ENCODE results near the genes ENPP6, CENPU and CFAP97.

DNA sequence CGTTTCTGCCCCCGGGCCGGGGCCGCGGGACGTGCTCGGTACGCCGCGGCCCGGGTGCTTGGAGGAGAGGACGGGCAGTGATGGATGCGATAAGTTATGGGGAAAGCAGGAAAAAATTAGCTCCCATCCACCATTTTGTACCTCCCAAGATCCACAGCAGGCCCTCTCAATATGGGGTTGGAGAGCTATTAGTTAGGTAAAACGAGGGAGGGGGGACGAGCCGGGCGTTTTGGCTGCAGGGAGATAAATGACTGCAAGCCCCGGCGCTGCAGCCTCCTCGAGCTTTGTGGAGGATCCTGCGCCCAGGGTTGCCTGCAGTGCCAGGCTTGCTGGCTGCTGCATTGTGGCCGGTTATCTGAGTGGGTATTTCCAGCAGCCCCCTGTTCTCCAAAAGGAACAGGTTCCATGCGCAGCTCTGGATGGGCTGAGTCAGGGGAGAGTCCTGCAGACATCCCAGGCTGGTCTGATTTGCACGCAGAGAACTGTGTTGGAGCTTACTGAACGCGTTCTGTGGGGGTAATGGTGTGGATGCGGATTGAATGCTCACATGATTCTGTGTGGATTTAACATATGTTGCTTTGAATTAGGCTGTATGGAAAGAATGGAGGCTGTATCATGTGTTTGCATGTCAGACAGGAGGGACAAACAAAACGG lies 2.0 kb downstream of the STOX2 start:
- RRBS, 2 experiments = 44 to 62% methylated on average over 6 of the region's 28 CpGs

DNA sequence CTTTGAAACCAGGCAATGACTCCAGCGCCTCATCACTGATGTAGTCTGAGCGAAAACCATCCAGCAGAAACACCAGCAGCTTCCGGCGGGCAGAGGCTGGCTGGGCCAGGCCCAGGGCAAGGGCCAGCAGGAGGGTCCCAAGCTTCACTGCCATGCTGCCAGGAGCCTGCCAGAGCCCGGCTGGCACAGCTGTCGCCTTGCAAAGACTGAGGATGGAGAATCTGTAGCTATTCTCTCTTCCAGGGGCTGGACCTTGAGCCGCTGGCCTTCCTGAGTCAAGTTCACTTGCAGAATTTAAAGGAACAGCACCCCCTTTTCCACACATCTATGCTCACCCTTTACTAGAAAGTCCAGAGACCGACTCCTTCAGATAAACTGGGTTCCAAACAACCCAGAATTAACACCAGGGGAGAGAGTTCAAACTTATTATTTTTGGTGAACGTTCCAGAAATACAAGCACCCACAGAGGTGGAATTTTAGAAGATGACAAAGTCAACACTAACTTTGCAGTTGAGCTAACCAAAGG lies at the start of gene ENPP6:
ENPP6 (minus strand) TSS at position 208 of the 526 bp plus-strand sequence.
- RRBS, 2 experiments = 67 to 80% methylated on average over 3 of the region's 9 CpGs

DNA sequence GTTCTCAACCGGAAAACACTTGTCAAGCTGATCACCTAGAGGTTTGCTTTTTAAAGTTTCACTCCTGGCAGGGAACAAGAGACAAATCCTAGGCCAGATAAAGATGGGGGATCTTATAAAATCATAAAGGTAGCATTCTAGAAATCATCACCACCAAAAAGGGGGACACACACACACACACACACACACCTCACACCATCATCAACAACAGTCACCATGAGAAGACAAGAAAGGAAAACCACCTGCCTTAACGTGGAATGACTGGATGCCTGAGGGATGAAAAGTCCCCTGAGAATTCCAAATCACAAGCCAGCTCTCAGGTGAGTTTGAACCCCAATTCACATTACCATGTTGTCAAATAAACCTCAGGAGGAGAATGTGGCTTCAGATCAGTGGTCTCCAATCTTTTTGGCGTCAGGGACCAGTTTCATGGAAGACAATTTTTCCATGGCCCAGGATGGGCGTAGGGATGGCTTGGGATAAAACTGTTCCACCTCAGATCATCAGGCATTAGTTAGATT lies 28.4 kb upstream of the ENPP6 start:
- RRBS, 2 experiments = no CpG with 5 or more reads among the region's 4 CpGs

DNA sequence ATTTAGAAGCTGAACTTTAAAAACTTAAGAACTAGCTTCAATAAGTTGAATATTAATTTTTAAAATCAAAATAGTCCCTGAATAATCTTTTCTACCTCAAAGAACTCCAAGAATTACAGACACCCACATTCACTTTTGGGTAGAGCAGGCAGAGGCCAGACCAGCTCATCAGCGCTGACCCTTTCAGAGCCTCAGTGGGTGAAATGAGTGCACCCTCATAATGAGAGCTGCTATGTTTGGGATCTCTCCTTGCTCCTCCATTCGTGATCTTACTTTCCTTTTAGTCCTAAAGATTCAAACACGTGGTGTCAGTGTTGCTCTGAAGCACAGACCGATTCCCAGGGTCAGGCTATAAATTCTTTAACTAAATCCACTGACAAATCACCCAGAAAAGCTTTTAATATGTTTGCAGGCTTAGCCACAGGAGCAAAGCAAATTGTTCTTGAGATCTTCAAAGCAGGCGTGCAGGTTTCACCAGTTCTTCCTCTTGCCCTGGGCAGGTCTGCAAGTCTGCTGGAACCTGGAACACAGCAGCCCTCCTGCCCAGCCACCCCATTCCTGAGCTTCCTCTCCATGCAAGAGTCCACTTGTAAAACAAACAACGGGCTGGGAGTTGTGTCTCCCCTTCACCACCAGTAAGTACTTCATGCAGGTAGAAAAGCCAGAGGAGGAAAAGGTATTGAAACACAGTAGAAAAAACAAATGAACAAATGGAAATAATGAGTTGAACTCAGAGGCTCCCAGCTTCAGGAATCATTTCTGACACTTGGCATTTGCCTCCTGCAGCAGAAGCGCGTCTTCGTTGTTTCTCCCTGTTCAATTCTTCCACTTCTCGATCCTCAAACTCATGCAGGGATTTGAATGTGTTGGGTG lies 70.1 kb upstream of the ENPP6 start:
- RRBS, 2 experiments = no CpG with 5 or more reads among the region's 10 CpGs

DNA sequence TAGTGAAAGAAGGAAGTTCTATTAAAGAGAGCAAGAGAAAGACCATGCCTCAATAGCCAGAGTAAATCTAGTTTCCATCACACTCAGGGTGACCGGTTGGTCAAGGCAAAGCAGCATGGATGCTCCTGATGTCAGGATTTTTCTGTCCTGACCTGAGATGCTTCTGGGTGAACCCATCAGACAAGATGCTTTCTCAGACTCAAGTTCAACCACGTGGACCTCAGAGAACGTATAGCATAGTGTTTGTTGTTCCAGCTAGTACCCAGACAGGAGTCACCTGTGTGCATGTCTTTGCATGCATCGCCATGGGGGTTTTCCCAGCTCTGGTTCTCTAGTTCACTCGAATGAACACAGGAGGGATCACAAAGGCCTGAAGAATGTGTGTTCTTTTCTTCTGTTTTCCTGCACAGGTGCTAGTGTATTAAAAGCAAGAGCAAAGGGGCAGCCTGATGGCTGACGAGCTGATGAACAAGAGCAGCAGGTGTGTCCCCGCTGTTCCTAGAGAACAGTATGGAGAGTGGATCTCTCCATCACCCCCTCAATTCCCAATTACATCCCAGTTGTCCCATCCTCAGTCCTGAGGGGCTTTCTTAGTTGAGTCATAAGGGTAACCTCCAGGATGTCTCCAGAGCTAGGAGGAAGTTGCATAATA lies 110.5 kb upstream of the ENPP6 start:
- RRBS, 2 experiments = no CpG with 5 or more reads among the region's 7 CpGs

- RRBS, 2 experiments = no CpG with 5 or more reads among the region's 28 CpGs
These were observed 81.3 kb downstream of the IRF2 start for GRCh38 chr4:184392608-184393922.

DNA sequence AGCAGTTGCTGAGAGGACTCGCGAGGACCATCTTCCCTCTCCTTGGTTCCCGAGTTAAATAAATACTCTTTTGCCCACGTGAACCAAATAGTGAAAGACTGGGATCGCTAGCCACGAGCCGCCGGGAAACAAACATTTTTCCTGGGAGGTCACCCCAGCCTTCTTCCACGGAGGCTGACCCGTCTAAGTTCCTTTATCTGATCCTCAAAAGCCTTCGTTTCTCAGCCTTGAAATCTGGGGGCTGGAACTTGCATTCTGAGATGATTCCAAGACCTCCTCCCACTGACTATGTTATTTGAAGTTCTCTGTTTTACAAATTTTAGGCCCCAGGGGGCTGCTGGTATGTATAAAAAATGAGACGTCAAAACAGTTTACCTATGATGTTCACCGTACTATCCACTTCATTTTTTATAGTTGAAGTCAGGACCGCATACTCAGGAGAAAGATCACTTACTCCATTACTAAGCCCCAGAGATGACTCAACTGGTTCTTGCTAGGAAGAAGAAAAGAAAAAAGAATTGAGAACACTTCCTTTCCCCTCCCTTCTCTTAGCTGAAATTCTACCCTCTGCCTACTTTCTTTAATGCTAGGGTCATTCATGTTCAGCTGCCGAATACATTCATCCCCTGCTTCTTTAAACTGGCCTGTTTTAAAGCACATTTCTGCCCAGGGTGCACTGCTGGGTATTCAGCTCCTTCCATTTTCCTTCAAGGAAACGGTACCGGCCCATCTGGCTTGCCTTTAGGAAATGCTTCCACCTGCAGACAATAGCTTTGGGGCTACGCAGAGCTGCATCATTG lies 66.4 kb downstream of the IRF2 start:
- RRBS, 2 experiments = no CpG with 5 or more reads among the region's 18 CpGs

- RRBS, 2 experiments = no CpG with 5 or more reads among the region's 9 CpGs
These were observed 55.9 kb downstream of the IRF2 start for GRCh38 chr4:184418338-184418875.

- RRBS, 2 experiments = under 1 to 1% methylated on average over 21 to 22 of the region's 71 CpGs
These were observed at the start of gene CENPU for GRCh38 chr4:184733618-184734663. TSS of gene CENPU (minus strand) at chr4:184734096.

DNA sequence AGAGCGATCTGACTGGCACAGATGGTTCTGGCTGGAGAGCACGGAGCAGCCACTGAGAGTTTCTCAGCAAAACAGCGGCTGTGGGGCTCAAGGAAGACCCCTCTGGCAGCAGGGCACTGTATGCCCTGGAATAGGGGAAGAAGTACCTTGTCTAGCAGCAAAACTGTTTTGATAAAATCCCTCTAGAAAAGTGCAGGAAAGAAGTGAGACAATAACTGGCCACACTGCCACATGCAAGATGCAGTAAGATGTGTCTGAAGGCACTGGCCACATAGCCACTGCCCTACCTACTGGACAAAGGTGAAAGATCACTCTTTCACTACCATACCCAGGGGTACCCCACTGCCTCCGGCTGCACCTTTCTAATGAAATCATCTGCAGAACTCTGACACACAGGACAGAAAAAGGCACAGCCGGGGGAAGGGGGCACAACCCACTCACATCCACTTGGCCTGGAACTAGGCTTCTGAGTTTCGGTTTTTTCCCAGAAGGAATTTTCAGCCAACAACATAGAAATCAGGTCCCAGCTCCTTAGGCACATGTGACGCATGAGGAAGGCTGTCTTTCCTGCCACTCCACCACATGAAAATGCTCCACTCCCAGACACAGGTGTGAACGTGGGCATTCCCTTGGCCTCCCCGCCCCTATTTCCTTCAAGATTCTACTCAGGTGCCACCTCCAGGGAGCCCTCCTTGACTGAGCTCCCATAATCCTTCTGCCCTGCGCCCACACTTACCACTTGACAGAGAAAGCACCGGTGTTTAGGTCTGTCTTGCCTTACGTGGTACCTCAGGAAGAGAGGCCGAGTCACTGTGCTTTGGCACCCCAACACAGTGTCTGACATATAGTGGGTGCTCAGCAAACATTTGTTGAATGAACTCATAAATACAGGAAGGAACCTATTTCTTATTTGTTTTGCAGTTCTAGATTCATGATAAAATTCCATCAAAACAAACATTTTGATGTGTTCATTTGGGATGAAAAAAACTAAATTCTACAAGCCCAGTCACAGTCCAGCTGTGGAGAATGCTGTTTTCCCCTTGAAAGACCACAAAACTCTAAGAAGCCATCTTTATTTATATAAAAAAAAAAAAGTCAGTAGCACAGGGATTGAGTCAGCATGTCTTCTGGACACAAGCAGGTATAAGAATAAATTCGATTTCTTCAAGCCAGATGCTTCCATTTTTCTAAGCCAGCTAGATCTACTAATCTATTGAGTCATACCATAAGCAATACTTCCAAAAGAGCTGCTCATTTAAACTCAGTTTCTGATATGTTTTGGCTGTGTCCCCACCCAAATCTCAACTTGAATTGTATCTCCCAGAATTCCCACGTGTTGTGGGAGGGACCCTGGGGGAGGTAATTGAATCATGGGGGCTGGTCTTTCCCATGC lies 44.5 kb upstream of the CENPU start:
- RRBS, 2 experiments = no CpG with 5 or more reads among the region's 15 CpGs

DNA sequence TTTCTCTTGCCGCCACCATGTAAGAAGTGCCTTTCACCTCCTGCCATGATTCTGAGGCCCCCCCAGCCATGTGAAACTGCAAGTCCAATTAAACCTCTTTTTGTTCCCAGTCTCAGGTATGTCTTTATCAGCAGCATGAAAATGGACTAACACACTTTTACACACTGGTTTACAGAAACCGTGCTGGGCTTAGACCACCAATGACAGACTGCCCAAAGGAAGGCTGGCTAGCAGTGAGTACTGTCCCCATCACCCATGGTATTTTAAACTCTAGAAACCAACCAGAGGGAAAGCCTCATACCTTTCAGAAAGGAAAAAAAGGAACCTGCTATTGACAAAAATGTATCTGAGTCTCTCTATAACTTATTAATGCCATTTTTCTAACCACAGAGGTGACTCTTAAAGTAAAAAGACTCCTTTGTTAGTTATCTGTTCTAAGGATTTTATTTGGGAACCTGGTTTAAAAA lies 45.5 kb upstream of the CENPU start:
- RRBS, 2 experiments = no CpG with 5 or more reads among the region's 2 CpGs

- RRBS, 2 experiments = no CpG with 5 or more reads among the region's 21 CpGs
These were observed 32.4 kb downstream of the ACSL1 start for GRCh38 chr4:184792899-184794147.

DNA sequence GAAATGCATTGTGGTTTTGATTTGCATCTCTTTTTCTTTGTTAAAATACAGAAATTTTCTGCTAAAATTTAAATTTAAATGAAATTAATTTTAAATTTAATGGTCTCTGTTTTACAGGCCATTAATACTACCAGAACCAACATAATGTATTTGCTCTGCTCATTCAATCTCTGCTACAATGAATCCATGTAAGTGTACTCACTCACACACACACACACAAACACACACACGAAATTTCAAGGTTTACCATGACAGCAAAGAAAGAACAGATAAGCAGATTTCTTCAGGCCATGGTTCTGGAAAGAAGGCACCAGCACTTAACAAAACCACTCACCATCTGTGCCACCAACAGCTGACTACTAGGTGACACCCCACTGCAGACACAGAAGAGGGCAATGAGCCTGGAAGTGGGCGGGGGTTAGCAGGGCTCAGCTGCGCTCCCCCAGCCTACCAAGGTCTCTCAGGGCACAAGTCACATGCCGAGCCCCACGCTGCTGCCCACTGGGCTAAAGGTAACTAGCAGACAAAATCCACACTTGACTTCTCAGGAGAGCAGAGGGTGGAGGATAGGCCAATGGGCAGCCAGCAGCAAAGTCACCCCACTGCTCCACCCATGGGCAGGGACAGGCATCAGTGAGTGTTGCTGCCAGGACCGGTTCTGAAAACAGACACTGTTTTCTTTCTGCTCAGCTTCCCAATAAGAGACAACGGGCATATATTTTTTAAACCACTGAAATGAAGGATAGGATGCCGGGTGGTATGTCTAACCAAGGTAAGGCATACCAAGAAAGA lies 20.4 kb downstream of the ACSL1 start:
- RRBS, 2 experiments = 0 to 4% methylated on average over 1 of the region's 8 CpGs

- RRBS, 2 experiments = under 1 to 1% methylated on average over 59 of the region's 90 CpGs
These were observed 558 bp downstream of the ACSL1 start for GRCh38 chr4:184824958-184825862.

- RRBS, 2 experiments = no CpG with 5 or more reads among the region's 19 CpGs
These were observed 72.3 kb upstream of the ACSL1 start for GRCh38 chr4:184897711-184898754.

DNA sequence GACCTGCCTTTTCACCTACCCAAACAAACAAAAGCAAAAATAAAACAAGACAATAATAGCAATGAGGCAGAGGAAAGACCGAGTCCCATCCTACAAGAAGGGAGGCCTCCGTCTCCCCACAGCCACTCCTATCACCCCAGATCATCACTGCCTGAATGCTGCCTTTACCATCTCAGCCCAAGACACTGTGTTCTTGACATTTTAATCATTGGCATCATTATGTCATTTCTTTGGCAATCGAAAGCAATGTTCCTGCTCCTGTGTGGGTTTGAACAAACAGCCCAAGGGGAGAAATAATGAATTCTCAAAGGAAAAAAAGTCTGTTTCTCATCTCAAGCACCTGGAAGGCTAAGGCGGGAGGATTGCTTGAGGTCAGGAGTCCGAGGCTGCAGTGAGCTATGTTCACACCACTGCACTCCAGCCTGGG lies 73.0 kb upstream of the ACSL1 start:
- RRBS, 2 experiments = no CpG with 5 or more reads among the region's 5 CpGs

DNA sequence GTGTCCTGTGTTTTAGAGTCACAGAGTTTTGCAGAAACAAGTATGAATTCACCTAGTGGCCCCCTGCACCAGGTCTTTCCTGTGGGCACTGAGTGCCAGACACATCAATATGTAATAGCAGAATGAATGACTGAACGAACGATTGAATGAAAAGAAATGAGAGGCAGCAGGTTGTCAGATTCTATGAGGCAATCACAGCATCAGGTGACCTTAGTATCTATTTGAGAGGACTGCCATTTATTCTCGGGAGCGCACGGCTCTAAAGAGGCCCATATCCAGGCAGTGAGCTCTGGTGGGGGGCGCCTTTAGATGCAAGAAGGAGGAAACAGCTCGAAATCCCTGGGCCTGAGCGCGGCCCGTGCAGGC lies 539 bp upstream of the SLC25A4 start:
- RRBS, 2 experiments = no CpG with 5 or more reads among the region's 10 CpGs

GRCh38 chr4:185203456-185204449 lies at the start of gene CFAP97:
TSS of gene CFAP97 (minus strand) at chr4:185204000.
- RRBS, 2 experiments = 1 to 2% methylated on average over 40 of the region's 113 CpGs

DNA sequence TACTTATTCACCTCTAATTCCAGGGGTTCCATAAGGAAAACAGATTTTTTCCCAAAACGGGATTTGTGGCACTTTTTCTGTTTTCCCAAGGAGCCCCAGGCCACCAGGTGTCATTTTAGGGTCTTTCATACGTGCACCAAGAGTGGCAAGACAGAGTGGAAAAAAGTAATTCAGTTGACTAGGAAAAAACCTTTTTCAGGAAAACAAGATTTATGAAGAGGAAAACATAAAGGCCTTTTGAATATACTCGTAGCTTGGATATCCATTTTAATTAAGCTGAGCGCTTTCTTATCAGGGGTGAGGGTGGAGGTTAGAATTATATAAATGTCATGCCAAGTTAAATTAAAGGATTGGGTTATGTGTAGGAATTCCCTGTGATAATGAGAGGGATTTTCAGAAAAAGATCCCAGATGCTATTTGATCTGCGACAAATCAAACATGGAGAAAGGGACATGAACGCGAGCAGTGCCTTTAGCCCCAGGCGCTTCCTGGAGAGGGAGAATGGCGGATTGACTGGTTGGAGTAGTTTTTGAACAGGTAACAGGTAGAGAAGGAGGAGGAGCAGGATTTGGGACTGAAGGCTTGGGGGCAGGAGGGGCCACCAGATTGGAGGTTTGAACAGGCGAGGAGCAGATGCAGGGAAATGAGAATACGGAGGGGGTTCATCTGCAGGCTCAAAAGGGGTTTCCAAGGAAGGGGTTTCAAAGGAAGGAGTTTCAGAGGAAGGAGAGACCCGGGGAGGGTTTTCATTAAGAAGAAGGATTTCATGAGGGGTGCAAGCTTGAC lies 67.2 kb downstream of the LRP2BP start:
- RRBS, 2 experiments = no CpG with 5 or more reads among the region's 12 CpGs

DNA sequence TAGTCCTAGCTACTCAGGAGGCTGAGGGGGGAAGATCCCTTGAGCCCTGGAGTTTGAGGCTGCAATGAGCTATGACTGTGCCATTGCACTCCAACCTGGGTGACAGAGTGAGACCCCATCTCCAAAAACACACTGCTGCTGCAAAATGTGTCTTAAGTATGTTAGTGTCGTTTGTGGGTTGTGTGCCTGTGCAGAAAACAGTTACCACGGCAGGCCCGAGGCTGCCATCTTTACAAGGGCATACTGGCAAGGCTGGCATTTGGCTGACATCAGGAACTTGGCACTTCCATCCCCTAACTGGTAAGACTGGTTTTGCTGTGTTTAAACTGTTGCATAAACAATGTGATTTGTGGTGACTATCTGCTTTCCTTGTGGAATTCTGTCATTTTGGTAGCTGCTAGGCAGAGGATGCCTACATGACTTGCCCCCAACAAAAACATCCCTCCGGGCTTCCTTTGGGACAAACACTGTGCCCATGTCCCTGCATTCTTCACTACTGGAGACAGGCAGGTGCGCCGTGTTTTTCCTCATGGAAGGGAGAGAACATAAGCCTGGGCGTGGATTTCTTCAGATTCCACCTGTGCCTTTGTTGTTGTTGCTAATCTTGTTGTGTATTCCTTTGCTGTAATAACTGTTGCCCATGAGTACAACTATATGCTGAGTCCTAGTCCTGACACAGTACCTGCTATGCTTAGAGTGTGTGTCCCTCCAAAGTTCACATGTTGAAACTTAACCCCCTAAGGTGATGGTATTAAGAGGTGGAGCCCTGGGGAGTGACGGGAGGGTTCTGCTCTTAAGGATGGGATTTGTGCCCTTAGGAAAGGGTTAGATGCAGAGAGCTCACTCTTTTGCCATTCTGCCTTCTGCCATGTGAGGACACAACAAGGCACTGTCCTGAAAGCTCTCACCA lies 12.1 kb downstream of the LRP2BP start:
- RRBS, 2 experiments = no CpG with 5 or more reads among the region's 8 CpGs